SP-49 (cell line): ENCODE data around the genes YAE1 and RALA.

GRCh38 chr7:36971970-36972613, 247.8 kb upstream of the AOAH start:
- PRO-cap, result no peak

DNA sequence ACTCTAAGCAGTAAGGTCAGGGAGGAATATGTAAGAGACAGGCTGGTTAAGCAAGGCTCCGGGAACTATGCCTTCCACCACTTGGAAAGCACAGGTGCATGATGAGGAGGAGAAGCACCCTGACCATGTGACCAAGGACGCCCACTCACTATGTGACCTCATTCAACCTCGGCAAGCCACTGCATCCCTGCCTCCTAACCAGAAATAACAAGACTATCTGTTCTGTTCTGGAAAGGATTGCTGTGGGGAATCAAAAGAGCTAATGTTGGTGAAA, 218.4 kb downstream of the ELMO1 start:
- PRO-cap, result no peak

GRCh38 chr7:37250788-37251166, 197.9 kb downstream of the ELMO1 start:
- PRO-cap, result no peak

- PRO-cap, result no peak
Observed at GRCh38 chr7:37391932-37392153, 56.8 kb downstream of the ELMO1 start.

- PRO-cap, result no peak
Observed at GRCh38 chr7:37480511-37481176, 32.0 kb upstream of the ELMO1 start.

GRCh38 chr7:38185359-38185722, 7.3 kb downstream of the STARD3NL start:
- PRO-cap, result no peak

DNA sequence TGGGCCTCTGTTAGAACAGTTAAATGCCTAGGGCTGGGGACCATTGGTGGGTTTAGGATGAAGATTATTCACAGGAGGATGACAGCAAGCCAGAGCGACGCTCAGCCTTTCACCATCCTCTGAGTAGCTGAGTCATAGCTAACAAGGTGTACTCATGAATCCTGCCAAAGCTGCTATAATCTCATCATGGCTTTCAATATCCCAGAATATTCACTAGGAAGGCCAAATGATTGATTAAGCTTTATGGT, 39.7 kb downstream of the STARD3NL start:
- PRO-cap, result no peak

GRCh38 chr7:38242774-38243288, 64.8 kb downstream of the STARD3NL start:
- PRO-cap, result no peak

DNA sequence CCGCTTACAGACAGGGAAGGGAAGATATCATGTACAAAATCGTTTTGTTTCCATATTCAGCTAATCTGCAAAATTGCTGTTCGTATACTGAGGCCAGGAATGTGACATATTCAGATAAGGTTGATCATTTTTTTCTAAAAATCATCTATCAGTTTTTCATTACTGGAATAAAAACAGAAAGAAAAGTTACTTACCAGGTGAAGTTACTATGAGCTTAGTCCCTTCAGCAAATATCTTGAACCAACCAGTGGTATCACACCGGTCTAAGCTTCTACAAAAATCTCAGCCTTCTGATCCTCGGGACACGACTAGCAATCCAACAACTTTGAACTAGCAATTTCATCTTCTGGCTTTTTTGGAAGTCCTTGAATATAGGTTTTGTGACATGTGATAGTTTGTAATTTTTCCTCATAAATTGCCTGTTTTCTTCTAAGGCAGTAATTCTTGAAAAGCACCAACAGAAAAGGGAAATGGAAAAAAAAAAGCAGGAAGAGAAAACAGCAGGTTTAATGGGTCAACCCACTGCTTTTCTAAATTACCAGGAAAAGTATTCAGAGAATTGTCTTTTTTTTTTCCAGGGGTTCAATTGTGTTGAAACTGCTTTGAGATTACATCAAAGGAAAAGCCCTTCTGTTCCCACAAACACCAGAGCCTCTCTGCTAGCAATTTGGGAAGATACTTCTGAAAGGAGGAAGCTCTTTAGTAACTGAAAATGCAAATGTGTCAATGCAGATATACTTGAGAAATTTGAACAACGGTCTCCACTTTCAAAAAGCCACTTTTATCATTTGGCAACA, 98.2 kb downstream of the STARD3NL start:
- PRO-cap, result no peak

- PRO-cap, result no peak
Observed at GRCh38 chr7:38358232-38359270, 180.5 kb downstream of the STARD3NL start.

DNA sequence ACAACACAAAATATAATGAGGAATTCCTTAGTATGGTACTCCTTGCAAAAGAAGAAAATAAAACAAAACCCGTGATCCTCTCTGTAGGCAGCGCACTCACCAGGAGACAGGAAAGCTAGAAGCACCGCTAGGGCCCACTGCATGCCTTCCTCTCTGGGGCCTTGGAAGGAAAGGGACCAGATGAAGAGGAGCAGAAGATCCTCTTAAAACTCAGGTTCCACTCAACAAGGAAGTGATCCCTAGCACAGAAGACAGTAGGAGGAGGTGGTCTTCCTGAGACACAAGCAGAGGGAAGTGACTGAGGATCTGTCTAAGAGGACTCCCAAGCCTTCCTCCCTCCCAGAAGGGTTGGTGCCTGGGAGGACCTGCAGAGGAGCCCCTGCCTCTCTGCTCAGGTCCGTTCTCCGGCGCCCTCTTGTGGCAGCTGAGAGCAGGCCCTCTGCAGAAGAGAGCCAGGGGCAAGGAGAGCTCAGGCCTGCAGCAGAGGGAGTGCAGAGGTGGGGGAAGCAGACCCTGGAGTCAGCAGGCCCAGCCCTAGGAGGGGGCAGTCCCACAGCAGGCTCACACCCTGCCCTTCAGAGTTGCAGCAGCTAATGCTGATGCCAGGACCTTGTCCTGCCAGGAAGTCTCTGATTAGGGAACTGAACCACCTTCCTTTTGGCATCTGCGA, 185.3 kb downstream of the STARD3NL start:
- PRO-cap, result no peak

DNA sequence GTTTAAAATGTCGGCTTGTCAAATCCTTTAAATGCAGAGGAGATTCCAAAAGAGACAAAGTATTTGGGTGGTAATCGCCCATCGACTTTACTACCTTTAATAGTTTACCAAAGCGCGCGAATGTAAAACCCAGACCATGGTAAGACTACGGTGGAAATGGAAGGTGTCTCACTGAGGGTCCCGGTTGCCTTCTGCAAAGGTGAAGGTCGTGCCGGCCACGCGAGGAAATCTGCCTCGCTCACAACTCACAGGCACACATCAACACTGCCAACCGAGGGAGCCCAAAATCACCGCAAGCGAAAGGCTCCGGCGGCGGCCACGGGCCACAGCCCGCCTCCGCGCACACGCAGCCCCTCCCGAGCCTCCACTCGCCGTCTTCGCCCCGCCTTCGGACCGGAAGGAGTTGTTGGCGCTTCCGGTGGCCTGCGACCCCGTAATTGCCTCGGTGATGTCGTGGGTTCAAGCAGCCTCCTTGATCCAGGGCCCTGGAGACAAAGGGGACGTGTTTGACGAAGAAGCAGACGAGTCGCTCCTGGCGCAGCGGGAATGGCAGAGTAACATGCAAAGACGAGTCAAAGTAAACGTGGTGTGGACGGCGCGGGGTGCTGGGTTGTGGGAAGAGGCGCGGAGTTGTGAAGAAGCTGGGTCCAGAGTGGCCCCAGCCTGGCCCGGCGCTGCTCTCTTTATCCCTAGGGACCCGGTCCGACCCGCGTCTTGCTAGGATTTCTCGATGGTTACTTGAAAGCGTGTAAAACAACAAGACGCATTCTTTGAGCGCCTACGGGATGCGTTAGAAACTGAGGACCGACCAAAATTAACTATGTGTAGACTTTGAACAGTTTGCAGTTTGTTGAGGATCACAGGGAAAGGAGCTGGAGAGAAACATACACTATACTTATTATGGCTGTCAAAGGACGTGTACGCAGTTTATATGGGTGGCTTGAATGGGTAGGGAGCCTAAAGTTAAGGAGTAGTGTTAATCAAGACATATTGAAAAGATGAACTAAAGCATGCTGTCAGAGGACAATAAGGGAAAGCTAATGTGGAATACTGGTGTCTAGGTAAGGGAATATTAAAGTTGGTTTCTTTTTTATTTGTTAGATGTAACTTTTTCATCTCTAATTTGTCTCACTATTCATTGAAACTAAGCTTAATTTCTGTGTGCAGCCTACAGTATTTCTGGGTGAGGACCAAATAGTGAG, at the start of gene YAE1:
YAE1 (plus strand) TSS at position 434 of the 1,202 bp plus-strand sequence.
- PRO-cap, result bidirectional peak, plus-strand start at position 436 of the sequence, minus-strand start at position 379 of the sequence

GRCh38 chr7:39623276-39624285, at the start of gene RALA:
Gene RALA, plus strand, starts transcription at chr7:39623572.
- PRO-cap, result bidirectional peak, plus-strand start at chr7:39623572, minus-strand start at chr7:39623505

GRCh38 chr7:39690146-39690657, 66.8 kb downstream of the RALA start:
- PRO-cap, result no peak

- PRO-cap, result no peak
Observed at GRCh38 chr7:39972377-39972645, 22.3 kb downstream of the CDK13 start.

DNA sequence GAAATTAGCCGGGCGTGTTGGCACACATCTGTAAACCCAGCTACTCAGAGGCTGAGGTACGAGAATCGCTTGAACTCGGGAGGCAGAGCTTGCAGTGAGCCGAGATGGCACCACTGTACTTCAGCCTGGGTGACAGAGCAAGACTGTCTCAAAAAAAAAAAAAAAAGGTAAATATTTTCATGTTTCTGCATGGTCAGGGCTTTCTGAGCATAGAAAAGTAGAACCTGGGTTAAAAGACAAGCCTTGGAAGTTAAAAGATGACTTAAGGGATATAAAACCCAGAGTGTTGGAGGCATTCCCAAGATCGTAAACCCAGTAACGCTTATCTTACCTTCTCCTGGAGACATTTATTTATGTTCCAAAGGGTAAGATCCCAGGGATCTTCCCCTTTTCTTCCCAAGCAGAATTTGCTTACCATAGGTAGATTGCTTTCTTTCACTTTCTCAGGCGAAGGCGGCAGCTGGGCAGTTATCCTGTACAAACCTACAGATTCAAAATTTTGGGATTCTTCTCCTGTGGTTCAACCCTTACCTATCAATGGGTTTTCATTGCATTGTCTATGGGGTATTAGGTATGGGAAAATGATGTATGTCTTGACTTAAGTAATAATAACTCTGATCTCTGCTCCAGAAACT, 22.2 kb downstream of the SUGCT start:
- PRO-cap, result no peak

DNA sequence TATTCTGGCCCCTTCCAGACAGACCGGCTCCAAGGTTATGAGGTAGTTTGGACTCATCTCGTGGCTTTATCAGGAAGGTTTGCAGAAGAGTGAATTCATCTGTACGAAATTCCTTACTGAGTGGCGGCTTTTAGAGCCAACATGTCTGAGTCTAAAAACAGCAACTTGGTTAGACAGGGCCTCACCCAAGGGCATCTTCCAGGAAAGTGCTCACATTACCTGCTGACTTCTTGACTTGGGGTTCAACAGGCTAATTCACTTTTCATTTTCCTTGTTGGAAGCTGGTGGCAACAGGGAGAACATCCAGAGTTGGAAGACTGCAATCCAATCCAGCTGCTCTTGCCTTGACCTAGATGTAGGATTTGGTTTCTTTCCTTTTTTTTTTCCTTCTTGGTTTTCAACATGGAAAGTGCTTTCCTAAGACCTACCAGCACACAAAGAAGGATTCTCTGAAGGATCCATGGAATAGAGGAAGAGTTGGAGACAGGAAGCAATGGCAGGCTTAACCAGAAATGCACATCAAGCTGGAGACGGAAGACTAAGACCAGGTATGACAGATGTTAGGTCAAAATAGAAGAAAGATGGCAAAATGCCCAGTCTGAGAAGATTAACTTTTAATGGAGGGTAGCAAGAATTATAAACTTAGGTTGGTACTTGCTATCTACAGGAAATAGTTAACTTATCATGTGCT, 775.1 kb downstream of the SUGCT start:
- PRO-cap, result no peak

DNA sequence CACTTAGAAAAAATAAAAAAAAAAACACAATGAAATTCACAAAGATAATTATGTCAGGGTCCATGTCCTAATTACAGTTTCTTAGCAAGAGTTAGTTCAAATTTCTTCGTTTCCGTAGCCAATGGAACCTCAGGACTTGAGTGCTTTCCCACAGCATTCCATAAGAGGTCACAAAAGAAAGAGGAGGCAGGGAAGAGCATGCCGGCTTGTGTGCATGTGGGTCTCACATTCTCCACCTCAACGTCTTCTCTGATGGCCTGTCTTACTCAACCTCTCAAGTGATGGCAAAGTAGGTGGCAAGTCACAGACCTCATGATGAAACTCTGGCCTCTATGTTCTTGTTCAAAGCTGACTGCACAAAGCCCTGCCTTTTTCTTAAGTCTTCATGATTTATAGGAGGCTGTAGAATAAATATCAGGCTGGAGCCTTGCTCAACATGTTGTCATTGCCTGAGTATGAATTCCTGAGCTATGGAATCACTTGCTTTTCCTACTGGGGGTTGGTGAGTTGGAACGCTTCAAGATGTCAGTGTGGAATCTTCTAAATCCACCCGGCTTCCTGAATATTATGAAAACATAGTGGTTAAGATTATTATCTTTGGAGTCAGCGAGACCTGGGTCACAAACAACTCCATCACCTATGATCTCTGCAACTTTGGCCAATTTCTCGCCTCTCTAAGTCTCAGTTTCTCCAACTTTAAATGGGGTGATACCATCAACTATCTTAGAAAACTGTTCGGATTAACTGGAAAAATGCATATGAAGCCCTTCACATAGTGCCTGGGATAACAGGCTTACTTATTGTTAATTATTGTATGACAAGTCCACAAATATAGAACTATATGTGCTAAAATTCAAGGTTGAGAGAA, 213.7 kb upstream of the INHBA start:
- PRO-cap, result no peak

GRCh38 chr7:42050395-42050782, 186.6 kb downstream of the GLI3 start:
- PRO-cap, result no peak

- PRO-cap, result no peak
Observed at GRCh38 chr7:42174346-42175091, 62.5 kb downstream of the GLI3 start.